Sternocleidomastoid (tissue), 1 donor: ENCODE results near the gene ANKRD62.

DNA sequence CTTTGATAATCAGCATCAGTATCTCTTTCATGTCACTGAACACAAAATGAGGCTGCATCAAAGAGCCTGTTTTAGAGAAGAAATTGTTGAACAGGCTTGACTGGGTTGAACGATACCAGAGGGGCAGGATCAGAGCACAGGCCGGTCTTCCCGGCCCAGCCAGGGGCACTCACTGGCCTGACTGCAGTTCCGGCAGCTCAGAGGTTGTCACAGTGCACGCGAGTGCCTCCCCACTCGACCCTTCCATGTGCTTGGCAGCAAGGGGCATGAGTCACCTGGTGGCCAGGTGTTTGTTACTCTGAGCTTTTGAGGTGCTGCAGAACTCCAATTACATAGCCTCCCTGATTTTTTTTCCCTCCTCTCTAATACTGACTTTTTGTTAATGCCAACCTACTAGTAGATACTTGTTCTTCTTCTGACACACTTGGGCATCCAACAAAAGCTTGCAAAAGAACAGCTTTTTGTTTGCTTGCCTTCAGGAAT, 121.6 kb downstream of the VAPA start:
- PRO-cap = no peak

GRCh38 chr18:10041043-10041743, 127.4 kb downstream of the VAPA start:
- PRO-cap = no peak

DNA sequence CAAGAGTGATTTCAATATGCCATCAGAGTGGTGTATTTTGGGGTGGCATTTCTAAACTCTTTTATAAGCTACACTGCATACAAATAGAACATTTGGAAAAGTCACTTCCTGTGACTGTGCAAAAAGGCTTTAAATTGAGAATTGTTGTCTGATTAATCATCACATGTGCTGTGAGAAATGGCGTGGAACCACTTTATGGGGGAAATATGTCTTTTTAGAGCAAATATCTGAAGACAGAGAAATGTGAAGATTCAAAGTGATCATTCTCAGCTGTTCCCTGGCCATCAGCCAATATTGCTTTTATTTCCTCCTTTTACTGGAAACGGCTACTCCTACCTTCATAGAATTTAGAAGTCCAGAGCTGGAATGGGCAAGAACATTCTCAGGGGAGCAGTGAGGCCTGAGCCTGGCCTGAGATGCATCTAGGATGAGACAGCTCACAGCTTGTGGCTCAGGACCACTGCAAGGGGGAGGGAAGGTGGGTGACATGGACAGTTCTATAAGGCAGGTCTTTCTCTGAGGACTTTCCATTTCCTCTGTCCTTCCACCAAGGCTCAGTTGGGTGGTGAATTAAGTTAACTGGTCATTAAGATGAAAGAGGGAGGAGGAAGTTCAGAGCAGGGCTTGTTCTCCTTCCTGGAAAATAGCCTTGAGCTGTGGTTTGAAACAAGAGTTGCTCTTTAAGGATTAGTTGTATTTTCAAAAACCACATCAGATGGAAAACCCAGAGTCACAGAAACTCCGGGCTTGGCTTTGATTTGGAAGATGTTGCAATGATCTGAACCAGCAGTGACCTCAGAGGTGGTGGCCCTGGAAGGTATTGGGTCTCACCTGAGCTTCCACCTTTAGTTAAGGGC, 144.2 kb downstream of the VAPA start:
- PRO-cap = no peak

- PRO-cap = no peak
Measured at GRCh38 chr18:10078322-10078561, 164.4 kb downstream of the VAPA start.

DNA sequence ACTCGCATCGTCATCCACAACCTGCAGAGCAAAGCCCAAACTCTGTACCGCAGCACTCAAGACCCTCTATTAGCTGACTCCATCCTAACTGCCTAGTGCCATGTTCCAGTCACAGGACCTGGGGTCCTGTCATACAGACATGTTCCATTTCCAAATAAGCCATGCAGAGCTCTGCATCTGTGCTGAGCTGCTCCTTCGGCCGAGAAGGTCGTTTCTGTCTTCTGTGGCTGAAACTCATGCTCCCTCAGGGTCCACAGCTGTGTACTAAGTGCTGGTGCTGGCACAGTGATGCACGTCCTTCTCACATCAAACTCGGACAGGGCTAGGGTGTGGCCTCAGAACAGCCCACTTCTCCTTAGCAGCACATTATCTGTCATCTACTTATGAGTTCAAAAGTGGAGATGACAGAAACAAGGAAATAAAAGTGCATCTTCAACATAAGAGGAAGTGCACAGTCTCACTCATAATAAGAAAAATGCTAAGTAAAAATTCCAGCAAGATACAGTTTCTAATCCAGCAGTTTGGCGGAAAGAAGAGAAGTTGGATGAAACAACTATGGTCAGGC, 53.9 kb upstream of the APCDD1 start:
- PRO-cap = no peak

DNA sequence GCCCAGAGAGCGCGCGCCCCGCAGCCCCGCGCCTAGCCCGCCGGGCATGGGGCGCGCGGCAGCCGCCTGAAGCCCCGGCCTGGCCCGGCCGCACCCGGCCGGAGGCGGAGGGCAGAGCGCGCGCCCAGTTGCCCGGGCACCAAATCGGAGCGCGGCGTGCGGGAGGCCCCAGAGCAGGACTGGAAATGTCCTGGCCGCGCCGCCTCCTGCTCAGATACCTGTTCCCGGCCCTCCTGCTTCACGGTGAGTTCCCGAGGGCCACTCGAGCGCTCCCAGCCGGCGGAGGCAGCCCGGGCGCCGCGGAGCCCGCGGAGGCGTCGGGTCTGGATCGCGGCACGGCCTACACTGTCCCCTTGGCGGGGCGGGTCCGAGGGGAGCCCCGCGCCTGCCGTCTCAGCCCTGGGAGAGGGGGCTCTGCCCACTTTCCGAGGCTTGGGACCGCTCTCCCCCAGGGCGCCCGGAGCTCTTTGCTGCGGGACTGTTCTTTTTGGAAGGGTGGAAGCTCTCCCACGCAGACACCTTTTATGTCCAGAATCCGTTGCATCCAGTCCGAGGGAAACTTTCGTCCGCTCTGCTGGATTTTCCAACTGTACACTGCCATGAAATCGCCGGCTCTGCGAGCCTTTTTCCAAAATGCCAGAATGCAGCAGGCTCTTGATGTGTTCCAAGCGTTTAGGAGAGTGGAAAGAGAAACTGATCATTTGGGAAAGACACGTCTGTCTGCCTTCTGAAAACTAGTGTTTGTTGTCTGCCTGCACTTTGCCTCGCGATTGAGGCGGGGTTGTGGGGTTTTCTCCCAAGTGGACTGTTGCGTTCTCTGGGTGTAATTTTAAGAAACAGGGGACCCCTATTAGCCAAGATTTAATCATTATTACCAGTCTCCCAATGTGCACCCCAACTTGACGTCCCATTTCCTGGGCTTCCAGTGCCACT, 628 bp downstream of the APCDD1 start:
- PRO-cap = bidirectional peak, plus-strand start at position 293 of the sequence, minus-strand start at position 339 of the sequence; bidirectional peak, plus-strand start at position 737 of the sequence, minus-strand start at position 469 of the sequence

DNA sequence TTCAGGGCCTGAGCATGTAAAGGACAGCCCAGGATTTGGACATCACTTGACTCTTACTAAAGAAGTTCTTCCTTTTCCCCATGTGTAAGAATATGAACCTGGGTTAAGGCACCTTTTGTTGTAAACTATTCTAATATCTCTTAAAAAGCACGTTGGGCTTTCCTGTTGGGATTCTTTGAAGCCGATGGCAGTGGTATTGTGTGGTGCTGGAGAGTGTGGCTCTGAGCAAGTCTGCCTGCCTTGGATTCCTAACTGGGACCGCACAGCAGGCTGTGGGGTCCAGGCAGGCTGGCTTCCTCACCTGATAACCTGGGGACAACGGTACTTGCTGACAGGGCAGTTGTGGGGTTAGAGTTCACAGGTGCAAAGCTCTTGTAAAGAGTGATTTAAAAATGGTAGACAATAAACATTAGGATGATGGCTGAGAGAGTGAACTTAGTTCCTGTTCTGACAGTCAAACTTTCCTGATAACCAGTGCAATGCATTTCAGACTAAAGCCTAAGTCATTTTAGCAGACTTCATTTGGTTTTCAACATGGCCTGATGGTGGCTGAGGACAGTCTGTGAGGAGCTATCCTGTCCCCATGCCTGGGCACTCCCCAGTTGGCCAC, 30.0 kb downstream of the NAPG start:
- PRO-cap = no peak

GRCh38 chr18:10791176-10791847, 265.5 kb downstream of the NAPG start:
- PRO-cap = no peak

GRCh38 chr18:11042144-11042516, 107.2 kb downstream of the PIEZO2 start:
- PRO-cap = no peak

GRCh38 chr18:11177534-11177824, 28.1 kb upstream of the PIEZO2 start:
- PRO-cap = no peak

DNA sequence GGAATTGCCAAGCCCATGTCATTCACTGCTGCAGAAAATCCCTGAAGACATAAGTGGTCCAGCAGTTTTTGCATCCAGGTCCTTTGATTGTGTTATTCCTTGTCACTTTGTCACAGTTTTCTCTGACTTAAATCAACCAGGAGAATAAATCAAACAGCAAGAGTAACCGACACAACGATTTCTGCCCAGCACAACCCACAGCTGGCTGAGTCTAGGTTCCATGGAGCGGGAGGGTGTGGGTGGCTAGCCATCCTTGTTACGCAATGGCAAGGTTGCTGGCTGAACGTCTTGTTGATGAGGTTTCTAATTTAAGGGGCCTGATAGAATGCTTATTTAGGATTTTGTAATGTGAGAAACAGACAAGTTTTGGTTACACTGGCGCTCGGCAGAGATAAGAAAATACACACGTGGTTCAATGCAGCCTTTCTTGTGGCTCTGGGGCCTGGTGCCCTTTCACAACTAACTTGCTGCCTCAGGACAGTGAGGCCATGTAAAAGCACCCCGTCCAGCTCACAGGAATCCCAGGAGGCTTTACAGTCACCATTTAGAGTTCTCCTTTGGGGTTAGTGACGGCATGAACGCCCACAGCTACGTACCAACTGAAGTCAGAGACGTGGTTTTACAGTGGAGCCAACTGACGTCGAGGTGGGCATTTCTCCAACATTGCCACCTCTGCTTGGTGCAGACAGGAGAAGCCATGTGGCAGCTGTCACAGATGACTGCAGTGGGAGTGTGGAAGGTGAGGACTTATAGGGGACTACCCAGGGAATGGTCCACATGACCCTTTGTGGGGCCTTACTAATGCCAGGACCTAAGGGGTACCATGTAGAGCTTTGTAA, 29.6 kb upstream of the PIEZO2 start:
- PRO-cap = no peak

GRCh38 chr18:11751722-11753157, 63.2 kb downstream of the GNAL start:
- PRO-cap = unidirectional peak, minus-strand start at chr18:11752705

- PRO-cap = no peak
Measured at GRCh38 chr18:11907548-11908004, 541 bp downstream of the MPPE1 start.

DNA sequence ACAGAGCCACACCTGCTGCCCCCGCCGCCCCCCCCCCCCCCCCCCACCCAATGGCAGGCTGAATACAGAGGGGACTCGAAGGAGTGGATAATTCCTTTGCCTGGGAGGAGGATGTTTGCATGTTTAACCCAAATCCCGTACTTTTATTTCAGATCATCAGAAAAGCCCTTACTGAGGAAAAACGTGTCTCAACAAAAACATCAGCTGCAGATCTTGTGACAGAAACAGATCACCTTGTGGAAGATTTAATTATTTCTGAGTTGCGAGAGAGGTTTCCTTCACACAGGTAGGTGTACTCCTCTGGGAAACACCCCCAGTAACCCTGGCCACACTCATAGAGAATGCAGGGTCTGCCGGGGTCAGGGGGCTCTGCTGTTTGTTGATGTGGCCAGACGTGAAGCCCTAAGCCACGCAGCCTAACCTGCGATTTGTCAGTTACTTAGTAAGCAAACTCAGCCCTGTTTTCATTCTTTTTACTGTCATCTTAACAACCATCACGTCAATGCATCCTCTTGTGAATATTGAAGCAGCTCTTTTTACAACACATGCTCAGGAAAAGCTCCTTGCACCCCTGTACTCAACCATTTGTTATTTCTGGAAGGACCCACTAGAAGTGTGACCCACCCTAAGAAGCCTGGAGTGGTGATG, 17.7 kb downstream of the IMPA2 start:
- PRO-cap = no peak

DNA sequence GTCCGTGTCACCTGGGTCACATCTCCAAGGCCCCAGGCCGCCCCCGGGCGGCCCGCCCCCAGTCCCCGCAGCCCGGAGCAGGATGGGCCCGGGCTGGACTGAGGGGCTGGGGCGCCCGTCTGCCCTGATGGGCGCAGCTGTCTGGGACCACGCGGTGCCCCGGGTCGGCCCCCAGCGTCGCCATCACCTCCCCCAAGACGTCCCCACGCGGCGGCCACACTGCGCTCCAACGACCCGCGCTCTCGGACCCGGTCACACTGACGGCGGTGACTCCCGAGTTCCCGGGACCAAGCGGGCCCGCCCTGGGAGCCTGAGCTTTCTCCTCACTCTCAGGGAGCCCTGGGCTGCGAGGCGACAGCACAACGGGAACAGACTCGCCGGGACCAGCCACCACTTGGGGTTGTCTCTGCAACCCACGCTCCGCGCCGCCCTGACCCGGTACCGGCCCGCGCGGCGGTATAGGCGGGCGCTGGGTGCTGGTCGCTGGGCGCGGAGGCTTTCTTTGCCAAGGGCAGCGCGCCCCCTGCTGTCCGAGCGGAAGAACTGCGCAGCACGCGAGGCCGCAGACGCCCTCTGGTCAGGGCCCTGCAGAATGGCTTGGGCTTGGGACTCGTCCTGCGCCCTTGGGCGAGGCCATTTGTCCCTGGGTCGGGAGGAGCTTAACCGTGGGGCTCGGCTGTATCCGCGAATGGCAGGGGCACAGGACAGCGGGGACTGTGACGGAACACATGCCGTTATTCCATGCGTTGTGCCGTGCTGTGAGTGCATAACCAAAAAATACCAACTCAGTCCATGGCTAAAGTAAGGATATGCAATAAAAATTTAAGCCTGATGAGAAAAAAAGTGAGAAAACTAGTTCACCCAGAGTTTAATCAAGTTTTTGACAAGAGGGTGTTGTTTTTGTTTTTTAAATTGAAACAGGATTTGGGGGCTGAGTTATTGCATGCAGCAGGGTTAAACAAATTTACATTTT, 54.8 kb upstream of the ANKRD62 start:
- PRO-cap = unidirectional peak, minus-strand start at position 432 of the sequence

DNA sequence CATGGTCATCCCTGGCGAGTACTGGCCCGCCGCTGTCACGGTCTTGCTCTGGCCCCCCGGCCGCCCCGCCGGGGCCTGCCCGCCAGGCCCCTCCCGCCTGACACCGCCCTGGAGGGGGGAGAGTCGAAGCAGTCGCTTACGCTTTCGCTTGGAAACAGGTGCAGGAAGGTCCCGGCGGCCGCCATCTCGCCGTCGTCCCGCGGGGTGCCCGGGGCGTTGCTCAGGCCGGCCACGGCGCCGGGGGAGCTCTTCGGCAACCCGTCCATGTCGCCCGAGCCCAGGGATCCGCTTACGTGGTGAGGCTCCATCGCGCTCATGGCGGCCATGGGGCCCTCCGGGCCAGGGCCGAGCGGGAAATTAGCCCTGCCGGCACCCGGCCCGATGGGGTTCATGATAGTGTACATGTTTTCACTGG, 26.6 kb upstream of the ANKRD62 start:
- PRO-cap = no peak

GRCh38 chr18:12093517-12094110, at the start of gene ANKRD62:
Gene ANKRD62 (plus strand): TSS chr18:12093843.
- PRO-cap = no peak

GRCh38 chr18:12373565-12374271, 3.3 kb downstream of the AFG3L2 start:
- PRO-cap = no peak

GRCh38 chr18:12503057-12503751, 95.5 kb downstream of the PRELID3A start:
- PRO-cap = no peak

DNA sequence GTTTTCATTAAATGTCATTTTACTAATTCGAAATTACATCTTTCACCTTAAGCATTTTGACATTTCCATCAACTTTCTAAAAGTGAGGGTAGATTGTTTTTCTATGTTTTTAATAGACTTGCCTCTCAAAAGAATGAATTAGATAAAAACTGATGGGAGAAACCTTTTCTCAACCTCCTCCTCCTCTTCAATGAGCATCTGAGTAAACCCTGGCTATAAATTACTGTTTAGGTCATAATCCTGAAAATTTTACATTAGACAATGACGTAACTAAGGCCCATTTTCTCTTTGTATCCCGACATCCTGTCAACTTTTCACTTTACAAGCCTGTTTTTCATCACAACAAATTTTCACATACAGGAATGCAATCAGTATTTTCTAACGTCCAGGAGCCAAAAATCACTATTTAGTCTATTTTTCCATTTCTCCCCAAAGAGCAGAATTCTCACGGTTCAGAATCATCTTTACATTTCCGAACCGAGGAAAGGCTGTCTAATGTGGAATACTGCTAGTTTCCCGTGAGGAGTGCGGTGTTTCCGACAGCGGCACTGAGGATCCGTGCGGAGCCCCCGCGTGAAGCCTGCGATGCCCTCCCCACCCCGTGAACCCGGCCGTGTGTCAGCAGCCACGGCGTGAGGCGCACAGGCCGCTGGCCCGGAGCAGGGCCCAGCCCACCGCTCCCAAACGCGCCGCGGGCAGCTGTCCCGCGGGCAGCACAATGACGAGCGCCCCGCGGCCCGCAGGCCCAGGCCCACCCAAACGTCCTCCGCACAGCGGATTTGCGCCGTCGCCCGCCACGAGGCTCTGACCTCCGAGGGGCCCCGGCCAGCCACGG, 1.2 kb downstream of the SPIRE1 start:
- PRO-cap = bidirectional peak, plus-strand start at position 683 of the sequence, minus-strand start at position 615 of the sequence